Measurements from ENCODE around the genes SMPX, MBTPS2 and ZFX.

DNA sequence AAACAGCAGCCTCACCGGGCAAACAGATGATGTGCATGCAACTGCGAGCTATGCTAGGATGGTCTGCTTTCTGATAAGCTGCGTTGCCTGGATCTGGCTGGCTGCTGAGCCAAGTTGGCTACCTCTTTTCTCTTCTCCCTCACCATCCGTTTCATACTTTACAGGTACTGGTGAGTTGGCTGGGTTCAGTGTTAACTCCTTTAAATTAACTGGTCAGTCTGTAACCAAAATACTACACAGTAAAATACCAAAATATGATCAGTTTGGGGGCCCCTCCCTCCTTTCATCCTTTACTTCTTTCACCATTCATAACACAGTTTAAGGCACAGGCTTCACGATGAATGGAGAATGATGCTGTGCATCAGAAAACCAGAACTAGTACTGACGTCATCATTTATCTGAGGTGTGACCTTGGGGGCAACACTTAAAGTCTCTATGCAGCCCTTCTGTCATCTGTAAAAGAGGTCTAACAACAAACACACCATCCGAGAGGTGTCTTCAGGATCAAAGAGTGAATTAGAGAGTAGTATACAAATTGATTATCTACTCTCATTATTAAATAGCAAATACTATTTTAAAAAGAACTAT lies 135.5 kb downstream of the SH3KBP1 start:
- RRBS, result no CpG with 5 or more reads among the region's 7 CpGs

DNA sequence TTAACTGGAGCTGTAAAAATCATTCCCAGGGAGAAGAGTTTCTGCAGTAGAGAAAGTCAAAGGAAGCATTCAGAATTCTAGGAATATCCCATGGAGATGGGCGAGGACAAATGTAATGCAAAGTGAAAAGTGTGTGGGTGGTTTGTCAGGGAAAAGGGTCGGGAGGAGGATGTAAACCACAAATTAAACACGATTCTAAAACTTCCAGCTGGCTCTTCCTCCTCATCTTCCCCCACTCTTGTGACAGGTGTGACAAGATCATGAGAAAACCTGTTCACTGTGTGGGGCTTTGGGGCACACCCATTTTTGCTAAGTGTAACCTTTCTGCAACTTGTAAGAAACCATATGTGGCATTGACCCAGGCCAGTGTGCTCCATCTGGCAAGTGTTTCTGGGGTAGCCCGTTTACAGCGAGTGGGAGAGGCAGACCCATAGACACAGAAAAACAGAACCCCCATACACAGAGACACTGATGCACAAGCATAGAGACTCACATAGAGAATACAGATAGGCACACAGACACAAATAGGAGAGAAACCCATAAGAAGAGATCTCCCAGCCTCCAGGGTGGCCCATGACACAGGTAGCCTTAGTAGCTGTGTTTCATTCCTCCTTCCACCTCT lies 114.7 kb downstream of the SH3KBP1 start:
- RRBS, result no CpG with 5 or more reads among the region's 5 CpGs

DNA sequence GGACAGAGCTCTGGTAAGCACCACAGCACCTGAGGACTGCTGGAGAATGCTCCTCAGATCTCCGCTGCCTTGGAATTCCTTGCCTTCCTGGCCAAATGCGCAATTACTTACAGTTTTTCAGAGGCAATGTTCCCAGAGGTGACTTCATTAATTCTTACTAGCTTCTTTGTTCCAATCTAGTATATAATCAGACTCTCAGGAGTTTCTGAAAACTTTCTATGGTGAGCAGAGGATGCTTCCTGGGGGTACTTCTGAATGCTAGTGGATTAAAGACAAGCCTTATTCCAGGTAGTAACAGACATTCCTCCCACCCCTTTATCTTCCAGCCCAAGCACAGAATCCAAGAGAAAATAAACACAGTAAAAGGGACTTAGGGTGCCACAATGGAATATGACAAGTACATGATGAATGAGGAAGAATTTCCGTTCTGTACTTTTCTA lies 37.3 kb upstream of the SH3KBP1 start:
- RRBS, result no CpG with 5 or more reads among the region's 3 CpGs

DNA sequence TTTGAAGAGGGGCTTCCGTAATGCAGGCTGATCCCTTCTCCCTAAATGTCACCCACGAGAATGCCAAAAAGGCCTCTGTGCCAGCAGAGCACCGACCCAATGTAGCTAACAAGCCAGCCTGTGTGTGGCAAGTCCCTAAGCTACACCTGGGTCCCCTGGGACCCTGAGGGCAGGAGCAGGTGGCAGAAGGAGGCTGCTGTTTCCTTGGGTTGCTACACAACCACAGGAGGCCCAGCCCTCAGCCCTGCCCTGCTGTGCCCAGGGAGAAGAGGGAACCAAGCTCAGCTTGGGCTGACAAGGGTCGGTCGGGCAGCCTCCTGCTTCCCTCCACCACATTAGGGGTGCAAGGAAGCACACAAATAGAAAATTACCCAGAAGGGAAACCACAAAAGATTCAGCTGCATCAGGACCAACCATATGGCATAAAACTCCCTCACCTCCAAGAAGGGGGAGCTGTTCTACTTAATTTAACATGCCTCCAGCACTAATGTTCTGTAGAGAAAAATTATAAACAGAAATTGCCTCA lies 55.4 kb downstream of the MAP7D2 start:
- RRBS, result no CpG with 5 or more reads among the region's 5 CpGs

- RRBS, result no CpG with 5 or more reads among the region's 22 CpGs
Measured at GRCh38 chrX:20362274-20363343, 95.9 kb upstream of the RPS6KA3 start.

GRCh38 chrX:20838963-20839360 lies 535.3 kb upstream of the CNKSR2 start:
- RRBS, result no CpG with 5 or more reads among the region's 2 CpGs

- RRBS, result 85% methylated on average over 20 of the region's 30 CpGs
Measured at GRCh38 chrX:21657489-21657999, 586 bp downstream of the KLHL34 start.

DNA sequence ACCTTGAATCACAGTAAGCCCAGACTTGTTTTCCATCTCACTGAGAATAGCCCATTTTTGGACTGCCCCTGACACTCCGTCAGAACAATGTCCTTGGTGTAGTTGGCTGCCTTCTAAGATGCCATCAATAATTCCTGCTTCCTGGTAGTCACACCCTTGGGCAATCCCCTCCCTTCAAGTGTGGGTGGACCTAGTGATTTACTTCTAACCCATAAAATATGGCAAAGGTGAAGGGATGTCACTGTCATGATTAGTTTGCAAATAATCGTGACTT lies 19.9 kb upstream of the KLHL34 start:
- RRBS, result no CpG with 5 or more reads among the region's 2 CpGs

DNA sequence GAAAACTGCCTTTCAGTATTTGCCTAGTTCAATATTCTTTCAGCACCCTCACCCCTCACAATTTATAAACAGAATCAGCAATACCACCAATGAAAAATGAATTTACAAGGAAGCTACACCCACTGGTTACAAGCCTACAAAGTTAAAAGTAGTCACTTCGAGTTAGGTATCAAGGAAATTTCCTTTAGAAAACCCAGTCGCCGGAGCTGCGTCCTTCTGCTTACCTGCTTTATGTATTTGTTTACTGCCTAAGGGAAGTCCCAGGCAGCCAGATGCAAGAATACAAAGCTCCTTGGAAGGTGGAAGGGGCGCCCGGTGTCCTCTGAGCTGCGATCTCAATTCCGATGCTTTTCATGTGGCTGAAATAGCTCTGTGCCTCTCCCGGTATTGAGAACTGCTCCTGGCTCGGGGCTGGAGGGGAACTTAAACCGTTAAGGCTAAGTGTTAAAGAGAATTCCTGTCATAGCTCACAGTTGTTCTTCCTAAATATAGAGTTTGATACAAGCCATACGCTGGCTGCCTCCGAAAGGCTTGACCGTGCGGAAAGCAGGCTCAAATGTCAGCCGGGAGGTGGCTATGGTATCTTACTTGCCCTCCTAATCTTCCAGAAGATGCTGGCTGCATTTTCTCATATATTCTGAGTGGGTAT lies at the start of gene SMPX:
Gene SMPX, minus strand, starts transcription at position 399 of the 649 bp plus-strand sequence.
- RRBS, result 35% methylated on average over 7 of the region's 16 CpGs

DNA sequence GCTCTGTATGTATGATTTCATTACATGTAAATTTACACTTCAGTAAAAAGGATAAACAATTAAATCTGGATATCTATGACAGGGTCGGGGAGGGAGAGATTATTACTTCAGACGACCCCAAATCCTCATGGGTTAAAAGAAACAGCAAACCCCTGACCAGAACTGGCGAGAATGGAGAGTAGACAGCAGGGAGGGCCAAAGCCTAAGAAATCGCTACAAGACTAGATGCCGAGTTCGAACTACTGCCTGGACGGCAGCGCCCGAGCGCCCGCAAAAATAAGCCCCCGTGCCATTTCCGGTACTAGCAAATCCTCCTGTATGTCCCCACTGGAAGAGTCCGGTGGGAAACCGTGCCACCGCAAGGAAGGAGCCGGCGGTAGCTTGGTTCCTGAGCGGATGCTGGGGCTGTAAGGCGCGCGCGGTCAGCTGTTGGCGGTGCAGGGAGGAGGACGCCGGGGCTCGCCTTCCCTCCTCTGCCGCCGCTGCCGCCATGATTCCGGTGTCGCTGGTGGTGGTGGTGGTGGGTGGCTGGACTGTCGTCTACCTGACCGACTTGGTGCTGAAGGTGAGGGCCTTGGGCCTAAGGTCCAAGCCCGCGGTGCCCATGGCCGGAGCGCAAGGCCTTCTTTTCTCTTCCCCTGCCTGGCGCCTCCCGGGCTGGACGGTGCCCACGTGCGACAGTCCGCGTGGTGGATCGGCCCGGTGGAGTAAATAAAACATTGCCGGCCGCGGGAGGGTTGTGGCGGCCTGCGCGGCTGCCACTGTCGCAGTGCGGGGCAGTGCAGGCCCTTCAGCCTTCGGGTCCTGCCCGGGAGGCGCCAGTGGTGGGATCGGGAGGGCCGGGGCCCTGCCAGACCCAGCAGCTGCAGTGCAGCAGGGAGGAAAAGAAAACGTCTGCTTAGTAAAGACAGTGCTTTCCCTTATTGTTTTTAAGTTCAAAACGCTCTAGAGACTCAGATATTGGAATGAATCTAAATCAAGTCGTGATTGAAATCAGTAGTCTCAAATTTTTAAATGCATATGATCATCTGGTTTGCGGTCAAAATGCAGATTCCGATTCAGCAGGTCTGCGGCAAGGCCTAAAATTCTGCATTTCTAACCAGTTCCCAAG lies at the start of gene MBTPS2:
Gene MBTPS2, plus strand, starts transcription at position 373 of the 1,111 bp plus-strand sequence.
- RRBS, result 18% methylated on average over 23 of the region's 66 CpGs

GRCh38 chrX:23332047-23332936 lies 2.4 kb upstream of the PTCHD1 start:
- RRBS, result 7% methylated on average over 3 of the region's 47 CpGs

DNA sequence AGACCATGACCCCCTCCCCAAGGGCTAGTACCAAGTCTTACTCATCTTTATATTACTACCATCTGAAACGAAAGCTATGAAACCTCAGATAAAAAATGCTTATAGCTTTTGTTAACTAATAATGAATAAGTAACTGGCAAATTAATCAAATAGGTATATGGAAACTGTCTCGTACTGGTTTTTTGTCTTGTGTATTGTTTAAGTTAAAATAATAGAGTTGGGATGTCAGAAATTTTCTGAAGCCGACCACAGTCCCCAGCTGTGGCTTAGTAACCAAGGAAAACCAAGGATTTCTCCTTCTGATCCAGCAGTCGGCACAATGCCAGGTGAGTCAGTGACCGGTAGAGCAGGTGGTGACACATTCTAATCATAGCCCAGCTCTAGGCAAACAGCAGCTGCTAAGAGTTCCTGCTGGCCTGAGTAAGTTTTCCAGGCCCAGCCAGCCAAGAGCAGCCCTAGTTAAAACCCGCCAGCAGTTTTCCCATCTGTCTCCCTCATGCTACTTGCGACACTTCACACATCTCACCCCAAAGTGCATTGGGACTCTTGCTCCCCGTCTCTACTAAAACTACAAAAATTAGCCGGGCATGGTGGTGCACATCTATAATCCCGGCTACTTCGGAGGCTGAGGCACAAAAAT lies 163.2 kb upstream of the PRDX4 start:
- RRBS, result no CpG with 5 or more reads among the region's 11 CpGs

DNA sequence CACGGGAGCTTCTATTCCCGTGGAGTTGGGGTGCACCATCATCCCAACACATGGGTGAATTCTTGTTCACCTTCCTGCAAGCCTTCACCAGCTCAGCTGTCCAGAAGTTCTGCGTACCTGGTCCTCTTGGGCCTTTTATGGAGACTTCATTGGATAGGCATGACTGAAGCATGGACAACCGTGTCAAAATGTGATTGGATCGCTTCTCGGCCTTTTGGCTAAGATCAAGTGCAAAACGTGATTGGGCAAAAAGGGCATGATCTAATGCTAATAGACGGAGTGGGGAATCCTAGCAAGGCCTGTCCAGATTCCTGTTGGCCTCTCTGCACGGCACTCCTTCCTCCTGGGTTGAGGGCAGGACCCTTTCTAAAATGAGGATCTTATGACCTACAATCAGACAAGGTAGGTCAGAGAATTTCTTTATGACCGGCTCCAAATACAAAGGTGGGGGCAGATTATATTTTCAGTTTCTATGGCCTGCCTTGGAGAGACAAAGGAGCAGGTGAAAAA lies 24.9 kb downstream of the PRDX4 start:
- RRBS, result no CpG with 5 or more reads among the region's 10 CpGs

DNA sequence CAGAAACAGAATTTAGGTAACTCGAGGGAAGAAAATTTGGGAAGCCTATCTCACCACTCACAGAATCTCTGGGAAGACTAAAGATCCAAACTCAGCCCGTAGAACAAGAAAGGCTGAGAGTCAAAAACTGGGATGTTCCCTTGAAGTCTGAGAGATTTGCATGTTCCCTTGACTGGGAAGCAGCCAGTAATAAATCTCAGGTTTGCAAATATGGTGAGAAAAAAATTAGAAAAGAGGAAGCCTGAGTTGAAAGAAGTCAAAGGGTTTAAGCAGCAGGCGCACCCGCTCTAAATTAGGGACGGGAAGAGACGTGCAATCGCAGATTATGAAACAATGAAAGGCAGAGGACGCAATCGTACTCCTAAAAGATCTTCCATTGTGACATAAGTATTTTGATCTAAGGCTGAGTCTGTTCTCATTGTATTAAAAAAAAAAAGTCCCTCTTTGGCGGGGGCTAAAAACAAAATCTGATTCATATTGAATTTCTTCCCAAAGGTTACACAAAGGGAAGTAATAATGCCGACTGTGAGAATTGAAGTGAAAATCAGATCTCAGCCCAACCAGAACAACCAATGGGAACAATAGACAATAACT lies 28.1 kb downstream of the SAT1 start:
- RRBS, result no CpG with 5 or more reads among the region's 11 CpGs

DNA sequence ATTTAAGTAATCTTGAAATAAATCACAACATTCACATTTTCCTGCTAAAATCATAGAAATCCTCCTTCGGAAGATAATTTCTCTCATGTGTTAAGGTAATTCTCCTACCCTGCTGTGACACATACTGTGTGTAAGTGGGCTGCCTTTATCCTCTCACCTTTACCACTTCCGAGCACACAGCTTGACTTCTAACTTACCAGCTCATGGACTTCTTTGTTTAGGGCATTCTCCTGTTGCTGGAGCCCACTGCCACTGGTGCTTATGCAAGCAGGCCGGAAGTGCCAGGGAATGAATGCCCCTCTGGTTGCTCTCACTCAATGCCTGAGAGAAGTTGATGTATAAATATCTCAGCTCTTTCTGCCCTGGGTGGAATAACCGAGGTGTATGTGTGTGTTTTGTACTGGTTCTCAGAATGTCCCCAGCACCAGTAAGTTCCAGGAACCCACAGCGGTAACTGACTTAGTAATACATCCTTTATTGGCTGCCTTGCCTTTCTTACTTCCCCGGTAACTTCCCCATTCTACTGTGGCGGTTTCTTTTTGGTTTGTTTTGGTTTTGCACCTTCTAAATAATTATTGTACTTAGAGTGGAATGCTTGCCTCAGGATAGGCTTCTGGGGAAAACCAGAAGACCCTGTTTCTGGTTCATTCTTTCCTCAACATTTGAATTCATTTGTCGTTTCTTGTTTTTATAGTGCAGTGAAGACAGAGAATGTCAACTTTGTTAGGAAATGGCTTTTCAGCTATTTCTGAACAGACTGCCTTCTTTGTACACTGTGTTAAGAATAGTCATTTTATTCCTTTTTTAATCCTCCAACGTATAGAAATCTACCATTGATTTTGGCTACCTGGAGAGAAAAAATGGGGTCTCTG lies 45.3 kb downstream of the CXorf58 start:
- RRBS, result no CpG with 5 or more reads among the region's 9 CpGs

- RRBS, result no CpG with 5 or more reads among the region's 12 CpGs
Measured at GRCh38 chrX:24055111-24055363, 281 bp downstream of the EIF2S3 start.

DNA sequence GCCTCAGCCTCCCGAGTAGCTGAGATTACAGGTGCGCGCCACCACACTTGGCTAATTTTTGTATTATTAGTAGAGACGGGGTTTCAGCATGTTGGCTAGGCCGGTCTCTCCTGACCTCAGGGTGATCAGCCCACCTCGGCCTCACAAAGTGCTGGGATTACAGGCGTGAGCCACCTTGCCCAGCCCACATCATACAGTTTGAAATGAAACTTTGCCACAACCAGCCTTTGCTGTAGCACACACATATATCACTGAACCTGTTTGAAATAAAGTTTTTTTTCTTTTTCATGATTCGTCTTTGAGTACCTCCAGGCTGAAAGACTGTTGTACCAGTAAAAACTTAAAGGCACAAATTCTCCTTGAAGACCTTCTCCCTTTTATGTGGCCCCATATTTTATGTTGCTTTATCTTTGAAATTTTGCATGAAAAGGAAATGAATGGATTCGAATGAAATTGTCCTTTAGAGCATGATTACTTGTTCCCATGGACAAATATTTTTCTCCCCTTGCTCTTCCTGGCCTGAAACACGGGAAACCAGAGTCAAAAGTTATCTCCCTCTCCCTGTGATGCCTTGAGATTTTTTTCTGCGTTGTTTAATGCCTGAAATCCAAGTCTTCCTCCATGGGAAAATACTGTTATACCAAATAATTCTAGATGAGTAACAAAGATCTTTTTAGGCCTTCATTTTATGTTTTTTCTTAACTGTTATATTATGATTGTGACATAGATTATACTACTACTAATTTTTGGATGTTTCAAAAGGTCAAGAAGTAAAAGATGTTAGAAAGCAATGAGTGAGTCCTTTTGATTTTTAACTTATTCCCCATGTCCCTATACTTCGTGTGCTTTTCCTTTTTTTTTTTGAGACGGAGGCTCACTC lies 22.7 kb downstream of the EIF2S3 start:
- RRBS, result no CpG with 5 or more reads among the region's 13 CpGs

GRCh38 chrX:24148886-24149906 lies at the start of gene ZFX:
Gene ZFX (plus strand): TSS chrX:24149729.
- RRBS, result 4% methylated on average over 30 of the region's 113 CpGs

DNA sequence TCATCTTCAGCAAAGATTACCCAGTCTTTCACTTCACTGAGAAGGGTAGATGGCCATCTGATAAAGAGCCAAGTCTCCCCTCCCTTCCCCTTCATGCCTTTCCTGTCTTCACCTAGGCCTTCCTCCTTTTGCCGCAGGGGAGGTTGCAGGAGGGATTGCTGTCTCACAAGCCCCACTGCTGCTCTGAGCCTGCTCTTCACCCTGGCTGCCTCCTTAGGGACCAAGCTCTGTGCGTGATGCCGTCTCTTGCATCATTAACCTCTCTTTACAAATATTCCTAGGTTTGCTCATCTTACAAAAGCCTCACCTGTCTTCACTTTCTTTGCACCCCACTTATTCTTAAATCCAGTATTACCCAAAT lies 3.7 kb downstream of the ZFX start:
- RRBS, result no CpG with 5 or more reads among the region's 3 CpGs

DNA sequence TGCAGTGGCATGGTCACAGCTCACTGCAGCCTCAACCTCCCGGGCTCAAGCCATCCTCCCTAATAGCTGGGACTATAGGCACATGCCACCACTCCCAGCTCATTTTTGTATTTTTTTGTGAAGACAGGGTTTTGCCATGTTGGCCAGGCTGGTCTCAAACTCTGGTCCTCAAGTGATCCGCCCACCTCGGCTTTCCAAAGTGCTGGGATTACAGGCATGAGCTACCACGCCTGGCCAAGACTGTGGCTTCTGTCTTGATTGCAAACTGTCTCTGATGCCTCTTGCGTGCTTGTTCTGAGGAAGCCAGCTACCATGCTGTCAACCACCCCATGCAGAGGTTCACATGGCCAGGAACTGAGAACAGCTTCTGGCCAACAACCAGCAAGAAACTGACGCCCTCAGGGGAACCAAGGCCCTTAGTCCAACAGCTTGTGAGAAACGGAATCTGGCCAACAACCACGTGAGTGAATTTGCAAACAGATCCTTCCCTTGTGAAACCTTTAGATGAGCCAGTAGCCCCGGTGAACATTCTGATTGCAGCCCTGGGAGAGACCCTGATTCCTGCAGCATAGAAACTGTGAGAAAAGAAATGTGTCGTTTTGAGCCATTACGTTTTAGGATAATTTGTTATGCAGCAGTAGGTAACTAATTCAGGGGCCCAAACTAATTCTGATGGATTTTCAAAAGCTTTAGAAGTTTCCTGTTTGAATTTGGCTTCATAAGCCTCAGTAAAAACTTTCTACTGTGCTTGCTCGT lies 71.1 kb downstream of the SUPT20HL2 start:
- RRBS, result no CpG with 5 or more reads among the region's 12 CpGs

All from OVCAR3 (cell line).